Measurements from ENCODE around the genes RXYLT1 and SRGAP1.

DNA sequence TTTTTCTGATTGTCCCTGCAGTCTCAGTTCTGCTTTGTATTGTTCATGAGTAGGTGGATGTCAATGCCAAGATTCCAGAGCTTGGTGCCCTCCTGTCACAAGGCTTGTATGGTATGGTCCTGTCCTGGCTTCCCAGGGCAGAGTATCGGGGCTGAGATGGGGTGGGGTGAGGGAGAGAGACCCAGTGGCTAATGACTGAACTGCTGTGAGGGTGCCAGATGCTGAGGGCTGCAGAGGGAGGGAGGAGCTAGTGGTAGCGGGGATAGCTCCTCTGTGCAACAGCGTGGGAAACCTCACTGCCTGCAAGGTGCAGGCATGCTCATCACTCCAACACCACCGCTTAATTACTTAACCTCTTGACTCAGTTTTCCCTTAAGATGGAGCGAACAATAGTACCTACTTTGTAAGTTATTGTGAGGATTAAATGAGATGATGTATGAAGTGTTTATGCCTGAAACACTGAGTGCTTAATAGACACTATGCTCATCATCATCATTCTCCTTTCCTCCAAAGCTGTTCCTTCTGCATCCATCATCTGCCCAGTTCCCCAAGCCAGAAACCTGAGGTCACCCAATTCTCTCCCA lies 4.6 kb upstream of the CTDSP2 start:
- PRO-cap, result no peak
- RAMPAGE, long total RNA, result no peak

- PRO-cap, result bidirectional peak, plus-strand start at chr12:57865148, minus-strand start at chr12:57865150; bidirectional peak, plus-strand start at chr12:57865503, minus-strand start at chr12:57865413
- RAMPAGE, long total RNA, result no peak
Measured at GRCh38 chr12:57864881-57865872, 18.6 kb upstream of the CTDSP2 start.

DNA sequence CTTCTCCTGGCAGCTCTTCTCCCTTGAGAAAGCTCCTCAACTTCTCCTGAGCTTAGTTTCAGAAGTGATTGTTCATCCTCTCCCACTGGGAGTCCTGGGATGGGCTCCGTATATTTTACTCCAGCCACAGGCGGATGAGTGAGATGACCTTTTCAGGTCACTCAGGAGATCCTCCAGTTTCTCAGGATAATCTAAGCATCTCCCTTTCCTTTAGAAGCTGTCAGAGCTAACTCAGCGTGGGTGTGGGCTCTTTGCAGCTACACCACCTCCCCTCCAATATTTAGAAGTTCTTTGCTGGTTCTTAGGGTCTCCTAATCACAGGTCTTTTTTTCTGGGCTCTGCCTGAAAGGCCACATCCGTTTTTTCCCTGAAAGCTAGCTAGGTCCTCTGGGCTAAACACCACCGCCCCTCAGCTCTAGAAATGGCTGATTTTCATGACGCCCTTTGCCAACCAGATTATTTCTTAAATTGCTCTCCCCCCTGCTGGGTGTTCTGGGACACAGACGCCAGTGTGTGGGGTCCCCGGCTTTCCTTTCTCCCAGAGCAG lies 45.4 kb upstream of the ATP23 start:
- PRO-cap, result no peak
- RAMPAGE, long total RNA, result no peak

DNA sequence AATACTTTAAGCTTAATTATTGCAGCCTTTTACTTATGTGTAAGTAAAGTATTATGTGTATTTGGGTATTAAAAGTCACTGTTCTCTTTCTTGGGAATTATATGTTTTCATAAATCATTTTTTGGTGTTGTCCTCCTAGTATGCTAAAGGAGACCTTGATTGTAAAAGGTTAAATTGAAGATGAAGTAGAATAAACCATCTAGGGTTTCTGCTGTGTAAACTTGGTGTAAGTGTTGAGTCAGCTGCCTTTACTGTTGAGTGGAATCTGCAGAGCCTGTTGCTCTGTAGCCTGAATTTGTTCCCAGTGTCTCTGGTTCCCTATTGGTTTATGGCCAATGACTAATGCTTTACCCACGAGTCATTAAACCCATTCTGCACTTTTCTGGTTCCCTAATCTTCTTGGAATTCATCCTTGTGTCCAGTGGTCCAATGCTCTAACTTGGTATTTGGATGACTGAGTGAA lies 423.3 kb downstream of the ATP23 start:
- PRO-cap, result no peak
- RAMPAGE, long total RNA, result no peak

GRCh38 chr12:58426040-58426560 lies 484.7 kb downstream of the ATP23 start:
- PRO-cap, result unidirectional peak, minus-strand start at chr12:58426195
- RAMPAGE, long total RNA, result no peak

DNA sequence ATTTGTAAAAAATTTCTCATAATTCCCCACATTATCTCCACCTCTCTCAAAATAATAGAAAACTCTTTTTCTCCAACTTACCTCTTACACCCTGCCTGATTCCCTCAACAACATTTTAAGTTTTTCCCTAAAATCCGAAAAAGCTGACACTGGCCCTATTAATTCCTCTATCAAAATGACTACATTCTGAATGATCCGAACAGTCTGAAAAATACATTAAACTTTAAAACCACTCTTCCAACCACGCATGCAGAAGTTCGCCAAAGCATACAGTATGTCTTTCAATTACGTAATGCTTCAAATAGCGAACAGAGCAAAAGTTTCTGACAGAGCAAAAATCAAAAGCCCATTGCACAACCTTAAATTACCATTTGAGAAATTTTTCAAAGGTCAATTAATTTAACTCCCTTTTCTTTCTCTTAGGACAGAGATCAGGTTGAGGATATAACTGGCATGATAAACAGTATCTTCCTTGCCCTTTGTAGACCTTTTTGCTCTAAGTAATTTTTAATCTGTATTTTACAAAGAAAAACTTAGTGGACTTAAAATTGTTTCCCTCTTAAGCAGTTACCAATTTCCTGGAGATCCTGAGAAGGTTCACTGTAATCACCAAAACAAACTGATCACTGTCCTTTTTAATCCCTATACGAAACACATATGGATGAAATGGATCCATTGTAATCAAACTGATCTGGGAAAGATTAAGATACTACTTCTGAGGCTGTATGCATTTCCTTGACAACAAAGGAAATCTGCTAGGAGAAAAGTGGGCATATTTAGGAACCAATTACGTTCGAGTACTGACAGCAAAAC lies 33.1 kb downstream of the LRIG3 start:
- PRO-cap, result no peak
- RAMPAGE, long total RNA, result no peak

GRCh38 chr12:59079422-59079872 lies 159.1 kb upstream of the LRIG3 start:
- PRO-cap, result no peak
- RAMPAGE, long total RNA, result no peak

DNA sequence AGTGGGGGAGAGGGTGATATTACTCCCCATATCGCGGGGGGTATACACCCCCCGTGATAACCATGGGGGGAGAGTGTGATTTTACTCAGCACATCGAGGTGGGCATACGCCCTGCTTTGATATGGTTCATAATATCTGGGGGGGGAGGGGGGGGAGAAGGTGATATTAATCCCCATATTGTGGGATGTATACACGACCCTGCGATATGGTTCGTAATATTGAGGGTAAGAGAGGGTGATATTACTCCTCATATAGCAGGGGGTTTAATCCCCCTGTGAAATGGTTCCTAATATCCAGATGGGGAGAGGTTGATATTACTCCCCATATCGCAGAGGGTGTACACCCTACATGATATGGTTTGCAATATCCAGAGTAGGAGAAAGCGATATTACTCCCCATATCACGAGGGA lies 64.5 kb upstream of the SLC16A7 start:
- PRO-cap, result no peak
- RAMPAGE, long total RNA, result no peak

DNA sequence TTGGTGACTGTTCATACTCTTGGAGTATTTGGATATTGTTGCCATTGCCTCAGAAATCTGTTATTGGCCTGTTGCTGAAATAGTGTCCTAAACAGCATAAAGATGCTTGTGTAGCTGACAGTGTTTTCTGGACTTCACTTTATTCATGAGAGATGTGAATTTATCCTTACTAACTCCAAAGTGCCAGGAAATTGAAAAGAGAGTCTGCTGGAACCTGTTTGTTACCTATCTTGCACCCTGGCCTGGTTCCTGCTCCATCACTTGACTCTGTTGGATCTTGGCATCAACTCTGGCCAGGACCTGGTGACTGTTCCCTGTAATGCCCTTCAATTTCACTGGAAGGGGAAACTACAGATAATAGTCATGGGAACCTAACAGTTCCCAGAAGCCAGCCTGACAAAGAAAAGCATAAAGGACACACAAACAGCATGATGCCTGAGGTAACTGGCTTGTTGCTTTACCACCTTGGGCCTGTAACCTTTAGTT lies 19.9 kb downstream of the SLC16A7 start:
- PRO-cap, result no peak
- RAMPAGE, long total RNA, result no peak

DNA sequence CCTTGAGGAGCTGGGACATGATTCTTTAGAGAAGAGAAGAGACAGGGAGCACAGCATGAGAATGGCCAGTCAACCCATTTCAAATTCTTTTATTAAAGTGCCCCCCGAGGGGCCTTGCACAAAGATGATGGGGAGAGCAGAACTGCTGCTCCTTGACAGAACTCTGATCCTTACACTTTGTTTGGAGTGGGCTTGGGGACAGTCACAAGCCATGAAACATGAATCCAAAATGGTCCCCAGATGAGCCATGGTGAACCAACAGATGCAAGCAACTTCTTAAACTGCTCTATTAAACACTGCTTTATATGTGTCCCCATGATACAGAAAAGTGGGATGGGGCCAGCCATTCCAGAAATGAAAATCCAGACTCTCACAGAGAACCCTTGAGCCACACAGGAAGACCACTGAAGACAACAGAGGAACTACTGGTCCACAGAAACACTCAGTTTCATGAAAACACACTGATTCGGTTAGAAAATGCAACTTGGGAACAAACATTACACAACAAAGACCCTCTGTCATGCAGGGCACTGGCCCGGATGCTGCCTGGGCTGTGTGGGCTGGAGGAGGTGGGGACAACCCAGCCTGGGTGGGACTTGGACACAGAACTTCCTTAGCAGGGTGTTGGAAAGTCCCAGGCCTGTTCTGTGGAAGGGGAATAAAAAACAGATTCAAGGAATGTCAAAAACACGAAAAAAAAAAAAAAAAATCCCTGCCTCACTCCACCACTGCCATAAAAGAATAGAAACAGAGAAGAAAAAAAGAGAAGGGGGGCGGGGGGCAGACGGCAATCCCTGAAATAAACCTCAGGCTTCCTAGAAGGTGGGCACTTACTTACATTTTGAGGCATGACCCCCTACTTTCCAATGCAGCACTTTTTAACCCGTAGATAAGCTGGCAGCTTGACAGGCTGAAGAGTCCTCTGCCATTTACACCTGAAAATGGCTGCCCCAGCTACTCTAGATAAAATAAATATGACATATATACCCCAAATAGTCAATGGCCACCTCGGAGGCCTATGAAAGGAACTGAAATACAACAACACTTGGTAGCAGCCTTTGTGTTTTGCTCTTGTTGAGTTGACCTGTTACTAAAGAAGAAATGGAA lies 180.9 kb downstream of the MON2 start:
- PRO-cap, result no peak
- RAMPAGE, long total RNA, result no peak

DNA sequence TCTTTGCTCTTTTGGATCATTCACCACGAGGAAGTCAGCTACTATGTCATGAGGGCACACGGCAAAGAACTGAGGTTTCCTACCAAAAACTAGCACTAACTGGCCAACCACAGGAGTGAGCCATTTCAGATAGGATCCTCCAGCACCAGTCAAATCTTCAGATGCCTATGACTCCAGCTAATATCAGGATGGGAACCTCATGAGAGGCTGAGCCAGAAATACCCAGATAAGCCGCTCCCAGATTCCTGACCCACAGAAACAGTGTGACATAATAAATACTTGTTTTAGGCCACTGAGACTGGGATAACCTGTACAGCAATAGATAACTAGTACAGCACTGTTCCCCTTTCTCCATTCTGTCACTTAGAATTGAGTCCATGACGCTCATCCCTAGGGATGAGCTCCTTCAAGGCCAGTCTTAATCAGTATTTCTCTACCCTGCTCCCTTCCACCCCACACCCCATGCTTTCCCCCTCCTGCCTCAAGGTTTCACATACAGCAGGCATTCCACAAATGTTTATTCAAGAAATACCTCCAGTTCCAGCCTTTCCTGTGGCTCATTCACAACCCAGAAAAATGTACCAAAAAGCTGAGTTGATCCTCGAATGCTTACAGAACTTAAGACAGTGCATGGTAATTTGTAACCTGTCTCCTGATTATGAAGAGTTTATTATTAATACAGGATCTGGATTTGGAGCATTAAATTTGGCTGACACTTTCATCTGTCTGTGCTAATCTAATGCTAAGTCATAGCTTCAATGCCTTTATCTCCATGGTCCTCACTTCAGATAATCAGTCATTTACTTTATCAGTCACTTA lies 68.3 kb downstream of the PPM1H start:
- PRO-cap, result no peak
- RAMPAGE, long total RNA, result no peak

DNA sequence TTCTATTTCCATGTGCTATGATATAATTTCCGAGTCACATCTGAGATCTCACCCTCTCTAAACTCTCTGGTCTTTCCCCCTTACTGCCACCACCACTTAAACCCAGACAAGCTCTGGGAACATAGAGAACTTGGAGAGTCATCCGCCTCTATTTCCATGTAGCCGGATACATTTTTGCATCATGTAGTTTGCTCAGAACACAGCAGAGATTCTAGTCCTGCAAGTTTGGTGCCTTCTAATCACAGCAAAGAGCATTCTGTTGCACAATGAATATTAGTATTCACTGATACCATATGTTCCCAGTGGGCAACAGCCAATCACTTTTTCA lies 34.1 kb downstream of the PPM1H start:
- PRO-cap, result no peak
- RAMPAGE, long total RNA, result no peak

DNA sequence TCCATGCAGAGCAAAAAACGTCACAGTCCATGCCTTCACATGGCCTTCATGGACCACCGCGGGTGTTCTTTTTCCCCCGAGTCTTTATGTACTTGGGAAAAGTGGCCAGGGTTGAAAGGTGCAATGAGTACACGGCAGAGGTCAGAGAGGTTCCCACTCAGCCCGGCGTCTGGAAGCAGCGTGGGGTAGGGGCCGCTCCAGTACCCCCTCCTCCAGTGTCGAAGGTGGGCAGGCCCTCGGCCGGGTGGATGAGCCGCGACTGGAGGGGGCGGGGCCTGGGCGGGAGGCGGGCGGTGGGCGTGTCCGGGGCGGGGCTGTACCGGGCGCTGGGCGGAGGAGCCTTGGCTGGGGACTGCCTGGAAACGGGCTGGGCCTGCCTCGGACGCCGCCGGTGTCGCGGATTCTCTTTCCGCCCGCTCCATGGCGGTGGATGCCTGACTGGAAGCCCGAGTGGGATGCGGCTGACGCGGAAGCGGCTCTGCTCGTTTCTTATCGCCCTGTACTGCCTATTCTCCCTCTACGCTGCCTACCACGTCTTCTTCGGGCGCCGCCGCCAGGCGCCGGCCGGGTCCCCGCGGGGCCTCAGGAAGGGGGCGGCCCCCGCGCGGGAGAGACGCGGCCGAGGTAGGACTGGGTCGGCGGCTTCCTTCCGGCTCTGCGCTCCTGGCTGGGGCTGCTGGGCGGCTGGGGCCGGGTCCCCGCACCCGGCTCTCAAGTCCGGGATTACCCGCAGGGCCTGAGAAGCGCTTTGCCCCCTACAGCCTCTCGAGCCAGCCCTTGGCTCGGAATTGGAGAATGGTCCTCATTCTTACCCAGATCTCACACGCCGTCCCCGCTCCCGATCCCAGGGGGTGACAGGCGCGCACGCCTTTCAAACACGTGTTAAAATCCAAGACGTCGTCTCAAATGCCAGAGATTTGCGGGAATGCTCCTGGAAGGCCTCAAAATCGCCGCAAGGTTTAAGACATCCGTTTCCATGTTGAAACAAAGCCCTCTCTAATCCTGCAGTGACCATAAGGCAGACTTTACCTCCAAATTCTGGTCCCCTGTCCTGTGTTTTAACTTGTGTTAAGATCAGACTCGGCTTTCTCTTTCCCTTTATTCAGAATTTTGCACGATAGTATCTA lies at the start of gene RXYLT1:
TSS of gene RXYLT1 (plus strand) at position 404 of the 1,127 bp plus-strand sequence.
- PRO-cap, result bidirectional peak, plus-strand start at position 361 of the sequence, minus-strand start at position 250 of the sequence; unidirectional peak, plus-strand start at position 610 of the sequence
- RAMPAGE, long total RNA, result no peak

GRCh38 chr12:63844200-63844948 lies at the start of gene SRGAP1:
TSS of gene SRGAP1 (plus strand) at chr12:63844700.
- PRO-cap, result bidirectional peak, plus-strand start at chr12:63844594, minus-strand start at chr12:63844528
- RAMPAGE, long total RNA, result no peak

DNA sequence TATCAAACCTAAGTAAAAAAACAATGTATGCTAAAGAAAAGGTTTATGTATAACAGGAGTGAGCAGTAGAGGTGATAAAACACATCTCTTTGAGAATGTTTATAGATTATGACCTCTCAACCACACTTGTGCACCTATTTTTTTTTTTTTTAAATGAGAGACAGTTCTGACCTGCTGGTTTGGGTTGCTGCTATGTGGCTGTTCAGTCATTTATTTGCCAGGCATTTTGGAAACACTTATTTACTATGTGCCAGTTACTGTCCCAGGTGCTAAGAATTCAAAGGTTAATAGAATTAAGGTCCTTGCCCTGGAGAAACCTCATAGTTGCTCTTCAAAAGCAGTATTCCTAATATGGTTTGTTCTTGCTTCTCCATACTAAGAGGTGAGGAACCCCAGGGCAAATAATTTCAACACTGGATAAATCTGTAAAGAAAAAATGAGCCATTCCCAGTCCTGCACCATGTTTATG lies 56.4 kb downstream of the SRGAP1 start:
- PRO-cap, result no peak
- RAMPAGE, long total RNA, result no peak

- PRO-cap, result no peak
- RAMPAGE, long total RNA, result no peak
Measured at GRCh38 chr12:64083277-64083713, 138.8 kb downstream of the KICS2 start.

- PRO-cap, result no peak
- RAMPAGE, long total RNA, result no peak
Measured at GRCh38 chr12:64127506-64128451, 94.3 kb downstream of the KICS2 start.

- PRO-cap, result no peak
- RAMPAGE, long total RNA, result no peak
Measured at GRCh38 chr12:64146702-64147880, 75.0 kb downstream of the KICS2 start.

GRCh38 chr12:64543115-64543526 lies 67.2 kb upstream of the RASSF3 start:
- PRO-cap, result no peak
- RAMPAGE, long total RNA, result no peak

- PRO-cap, result bidirectional peak, plus-strand start at chr12:64611097, minus-strand start at chr12:64611000; bidirectional peak, plus-strand start at chr12:64611529, minus-strand start at chr12:64611348
- RAMPAGE, long total RNA, result no peak
Measured at GRCh38 chr12:64610851-64611868, 865 bp downstream of the RASSF3 start.

Measured in urinary bladder (tissue), 3 donors.